Left lung (tissue), 1 donor: ENCODE measurements around the genes WNT6, CFAP65, NHEJ1 and ANKZF1.

DNA sequence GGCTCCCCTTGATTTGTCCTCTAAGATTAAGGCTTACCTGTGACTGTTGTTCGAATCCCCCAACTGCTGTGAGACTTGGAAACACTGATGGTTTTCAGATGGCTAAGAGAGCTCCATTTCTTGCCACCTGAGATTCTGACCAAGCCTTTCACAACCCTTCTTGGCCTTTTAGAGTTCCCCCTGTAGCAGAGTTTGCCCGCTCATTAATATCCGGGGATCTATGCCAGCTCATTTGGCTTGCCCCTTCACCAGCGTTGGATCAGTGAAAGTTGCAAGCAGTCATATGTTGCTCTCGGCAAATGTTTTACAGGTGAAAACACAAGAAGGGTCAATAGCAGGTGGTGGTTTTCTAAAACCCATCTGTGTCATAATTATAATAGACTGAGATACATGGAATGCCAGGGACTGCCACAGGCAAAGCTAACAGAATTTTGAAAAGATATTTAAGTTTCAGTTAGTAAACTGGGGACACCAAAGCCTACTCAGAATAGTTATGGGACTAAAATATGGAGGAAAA is 24.0 kb upstream of the CYP27A1 start:
- PRO-cap = no peak

DNA sequence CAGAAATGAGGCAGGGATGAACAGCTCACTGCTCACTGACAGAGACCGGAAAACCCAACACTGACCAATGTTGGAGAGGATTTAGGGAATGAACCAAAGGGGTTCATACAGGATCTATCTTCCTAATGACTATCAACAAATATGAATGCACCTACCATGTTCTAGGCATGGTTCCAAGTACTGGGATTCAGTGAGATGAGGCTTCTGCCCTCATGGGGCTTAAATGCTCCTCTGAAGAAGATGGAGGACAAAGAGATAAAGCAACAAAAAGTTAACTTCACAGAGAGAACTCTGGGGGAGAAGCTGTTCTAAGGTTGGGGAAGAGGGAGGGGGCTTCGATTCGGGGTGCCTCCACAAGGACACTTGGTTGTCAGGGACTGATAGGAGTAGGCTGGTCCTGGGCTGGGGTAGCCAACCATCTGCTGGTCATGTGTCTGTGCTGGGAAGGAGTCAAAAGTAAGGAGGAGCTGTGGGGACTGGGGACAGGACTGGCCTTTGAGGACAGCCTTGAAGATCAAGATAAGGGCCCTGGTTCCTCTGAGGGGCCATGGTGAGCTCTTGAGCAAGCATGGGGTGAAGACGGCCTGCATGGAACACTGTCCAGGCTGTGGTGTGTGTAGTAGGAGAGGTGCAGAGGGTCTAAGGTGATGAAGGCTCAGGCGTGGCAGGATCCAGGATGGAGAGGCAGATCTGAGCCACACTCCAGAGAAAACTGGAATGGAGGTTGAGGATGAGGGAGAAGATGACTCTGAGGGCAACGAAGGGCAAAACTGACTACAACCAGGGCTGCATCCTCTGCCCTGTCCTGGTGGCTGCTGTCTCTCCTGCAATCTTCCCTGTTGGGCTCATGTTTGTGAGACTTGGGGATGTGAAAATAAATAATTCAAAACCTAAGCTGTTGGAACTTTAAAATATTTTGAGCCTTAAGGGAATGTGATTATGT is 1.7 kb downstream of the CYP27A1 start:
- PRO-cap = no peak

GRCh38 chr2:218859294-218860009 is at the start of gene WNT6:
Gene WNT6, plus strand, starts transcription at chr2:218859805.
- PRO-cap = no peak

GRCh38 chr2:218886110-218886554 is 5.5 kb downstream of the WNT10A start:
- PRO-cap = no peak

DNA sequence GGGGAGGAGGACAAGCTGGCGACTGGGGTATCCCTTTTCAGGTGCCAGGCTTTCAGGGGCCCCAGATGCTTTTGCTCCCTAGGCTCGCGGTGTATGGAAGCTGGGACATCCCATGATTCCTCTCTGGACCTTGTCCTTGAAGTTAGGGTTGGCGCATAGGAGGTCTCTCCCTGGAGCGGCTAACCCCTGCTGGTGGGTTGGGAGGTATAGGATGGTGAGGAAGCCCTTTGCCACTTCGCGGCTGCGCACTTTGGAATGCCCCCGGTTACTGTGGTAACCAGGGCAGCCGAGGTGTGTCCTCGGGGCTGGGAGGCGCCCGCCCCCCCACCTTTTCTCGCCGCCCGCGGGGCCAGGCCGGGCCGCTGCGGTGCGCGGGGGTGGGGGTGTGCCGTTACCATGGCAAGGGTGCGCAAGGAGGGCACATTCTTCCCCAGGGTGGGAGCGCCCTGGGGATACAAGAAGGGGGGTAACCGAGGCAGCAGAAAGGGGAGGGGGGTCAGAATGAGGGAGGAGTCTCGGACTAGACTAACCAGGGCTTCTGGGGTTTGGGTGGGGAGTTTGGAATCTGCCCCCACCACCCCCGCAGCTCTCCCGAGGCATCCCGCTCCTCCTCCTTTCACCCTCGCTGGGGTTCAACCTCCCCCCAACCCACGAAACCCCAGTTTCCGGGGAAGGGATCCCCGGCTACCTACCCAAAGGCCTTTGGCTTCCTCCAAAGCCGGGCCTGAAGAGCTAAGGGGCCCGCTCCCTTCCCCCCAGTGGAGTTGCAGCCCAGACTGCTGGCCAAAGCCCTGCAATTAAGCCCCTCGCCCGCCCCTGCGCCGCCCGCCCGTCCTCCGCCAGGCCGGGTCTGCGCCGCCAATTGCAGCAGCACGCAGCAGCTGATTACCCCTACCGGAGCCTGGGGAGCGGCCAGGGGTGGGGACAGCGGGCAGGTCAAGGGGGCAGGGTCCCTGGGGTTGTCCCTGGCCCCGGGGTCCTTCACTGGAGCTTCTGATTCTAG is 16.5 kb downstream of the WNT10A start:
- PRO-cap = no peak

DNA sequence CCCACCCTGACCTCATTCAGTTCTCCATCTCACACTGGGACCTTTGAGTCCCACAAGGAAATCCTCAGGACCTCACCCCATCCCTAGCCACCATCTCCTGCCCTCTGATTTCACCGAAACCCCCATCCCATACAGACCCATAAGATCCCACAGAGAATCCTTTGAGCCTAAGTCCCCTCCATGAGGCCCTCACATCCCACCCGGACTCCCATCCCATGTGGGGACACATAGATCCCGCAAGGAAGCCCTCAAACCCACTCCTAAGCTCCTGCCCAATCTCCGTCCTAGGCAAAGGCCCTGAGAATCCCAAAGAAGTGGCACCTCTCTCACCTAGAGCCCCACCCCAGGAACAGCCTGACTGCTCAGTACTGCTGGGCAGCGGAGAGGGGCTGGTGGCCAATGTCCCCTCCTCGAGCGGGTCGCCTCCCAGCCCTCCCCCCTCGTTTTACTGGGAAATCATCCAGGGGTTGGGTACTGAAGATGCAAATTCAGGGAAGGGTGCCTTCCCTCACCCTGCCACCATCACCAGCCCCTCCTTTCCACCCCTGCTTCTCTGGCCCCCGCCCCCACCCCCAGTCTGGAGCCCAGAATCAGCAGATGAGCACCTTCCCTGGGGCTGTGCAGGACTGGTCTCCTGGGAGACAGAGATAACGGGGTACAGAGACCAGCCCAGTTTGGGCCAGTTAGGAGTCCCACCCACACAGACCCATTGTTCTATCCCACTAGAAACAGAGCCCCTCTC is 4.2 kb upstream of the CRYBA2 start:
- PRO-cap = no peak

DNA sequence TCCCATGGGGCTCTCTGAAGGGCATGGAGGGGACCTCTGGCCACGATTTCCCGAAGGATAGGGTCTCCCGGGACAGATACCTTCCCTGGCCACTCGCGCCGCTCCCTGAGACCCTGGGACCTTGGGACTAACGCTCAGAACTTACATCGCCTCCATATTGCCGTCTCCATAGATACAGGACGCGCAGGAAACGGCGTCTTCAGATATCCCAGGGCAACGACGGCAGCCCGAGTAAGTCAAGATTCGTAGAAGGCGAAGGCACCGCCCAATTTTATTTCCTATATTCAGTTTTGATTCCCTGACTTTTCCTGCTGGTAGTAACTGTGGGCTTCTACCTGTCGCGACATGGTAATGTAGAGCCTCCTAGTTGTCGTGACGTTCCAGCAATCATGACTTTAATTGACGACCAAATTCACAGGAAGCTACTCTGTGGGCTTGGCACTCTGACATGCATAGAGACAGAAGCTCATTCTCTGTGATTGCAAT is at the start of gene CFAP65:
Gene CFAP65 (minus strand): TSS at position 174 of the 486 bp plus-strand sequence.
- PRO-cap = no peak

- PRO-cap = no peak
These were observed 34.1 kb downstream of the NHEJ1 start for GRCh38 chr2:219126399-219126972.

DNA sequence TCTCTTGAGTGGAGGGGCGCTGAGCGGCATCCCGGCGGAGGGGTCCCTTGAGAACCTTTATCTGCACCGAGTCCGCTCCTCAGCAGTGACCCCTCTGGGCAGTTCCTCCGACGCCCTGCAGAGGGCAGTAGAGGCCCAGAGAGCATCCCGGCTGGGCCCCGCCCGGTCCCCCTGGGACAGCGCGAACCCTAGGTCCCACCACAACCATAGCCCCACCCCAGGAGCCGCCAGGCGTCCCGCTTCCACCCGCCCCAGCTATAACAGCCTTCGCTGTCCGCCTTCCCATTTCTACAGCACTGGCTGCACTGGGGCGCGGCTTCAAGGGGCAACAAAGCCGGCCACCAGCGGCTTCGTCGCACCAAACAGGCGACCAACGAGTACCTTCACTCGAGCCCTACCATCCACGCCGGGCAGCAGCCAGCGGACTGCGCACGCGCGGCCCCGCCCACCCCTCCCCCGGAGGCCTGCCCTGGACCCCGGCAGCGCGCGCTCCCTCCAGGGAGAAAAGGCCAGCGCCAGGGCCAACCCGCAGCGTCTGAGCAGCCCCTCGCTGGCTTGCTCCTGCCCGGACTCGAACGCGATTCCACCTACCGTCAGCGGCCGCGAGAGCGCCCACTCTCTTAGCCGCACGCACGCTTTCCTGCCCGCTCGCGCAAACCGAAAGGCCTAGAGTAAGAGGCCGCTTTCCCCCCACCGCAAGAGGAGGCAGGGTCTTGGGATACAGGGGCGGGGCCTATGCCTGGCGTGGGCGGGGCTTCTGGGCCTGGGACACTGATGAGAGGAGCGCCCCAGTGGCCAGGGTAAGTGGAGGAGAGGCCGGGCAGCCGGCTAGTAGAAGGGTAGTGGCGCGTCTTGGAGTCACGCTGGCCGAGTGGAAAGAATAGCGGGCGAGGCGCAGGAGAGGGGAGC is at the start of gene NHEJ1:
Gene NHEJ1 (minus strand): TSS at position 687 of the 909 bp plus-strand sequence.
- PRO-cap = bidirectional peak, plus-strand start at position 459 of the sequence, minus-strand start at position 427 of the sequence

DNA sequence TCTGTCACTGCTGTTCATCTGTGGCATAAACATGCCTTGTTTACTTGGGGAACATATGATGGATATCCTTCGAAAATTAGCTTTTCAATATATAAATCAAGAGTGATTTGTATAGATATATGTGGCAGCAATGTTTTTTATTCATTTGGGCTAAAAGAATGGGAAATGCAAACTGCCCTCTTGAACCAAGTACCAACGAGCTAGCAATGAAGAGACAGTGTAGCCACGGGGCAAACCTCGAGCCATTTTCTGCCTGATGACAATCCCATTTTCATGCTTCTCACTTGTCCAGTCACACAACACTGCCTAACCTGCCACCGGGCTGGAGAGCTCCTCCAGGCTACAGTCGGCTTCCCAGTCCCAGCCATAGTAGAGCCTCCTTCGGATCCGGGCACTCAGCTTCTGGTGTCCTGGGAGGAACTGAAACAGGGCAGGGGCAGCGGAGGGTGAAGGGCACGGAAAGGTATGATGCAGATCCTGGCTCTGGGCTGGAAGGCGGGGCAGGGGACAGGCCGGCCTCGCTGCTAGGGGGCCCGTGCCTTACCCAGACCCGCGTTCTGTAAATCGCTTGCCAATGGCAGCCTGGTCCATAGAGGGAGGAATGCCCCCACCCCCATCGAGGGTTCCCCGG is 698 bp downstream of the CNPPD1 start:
- PRO-cap = no peak

DNA sequence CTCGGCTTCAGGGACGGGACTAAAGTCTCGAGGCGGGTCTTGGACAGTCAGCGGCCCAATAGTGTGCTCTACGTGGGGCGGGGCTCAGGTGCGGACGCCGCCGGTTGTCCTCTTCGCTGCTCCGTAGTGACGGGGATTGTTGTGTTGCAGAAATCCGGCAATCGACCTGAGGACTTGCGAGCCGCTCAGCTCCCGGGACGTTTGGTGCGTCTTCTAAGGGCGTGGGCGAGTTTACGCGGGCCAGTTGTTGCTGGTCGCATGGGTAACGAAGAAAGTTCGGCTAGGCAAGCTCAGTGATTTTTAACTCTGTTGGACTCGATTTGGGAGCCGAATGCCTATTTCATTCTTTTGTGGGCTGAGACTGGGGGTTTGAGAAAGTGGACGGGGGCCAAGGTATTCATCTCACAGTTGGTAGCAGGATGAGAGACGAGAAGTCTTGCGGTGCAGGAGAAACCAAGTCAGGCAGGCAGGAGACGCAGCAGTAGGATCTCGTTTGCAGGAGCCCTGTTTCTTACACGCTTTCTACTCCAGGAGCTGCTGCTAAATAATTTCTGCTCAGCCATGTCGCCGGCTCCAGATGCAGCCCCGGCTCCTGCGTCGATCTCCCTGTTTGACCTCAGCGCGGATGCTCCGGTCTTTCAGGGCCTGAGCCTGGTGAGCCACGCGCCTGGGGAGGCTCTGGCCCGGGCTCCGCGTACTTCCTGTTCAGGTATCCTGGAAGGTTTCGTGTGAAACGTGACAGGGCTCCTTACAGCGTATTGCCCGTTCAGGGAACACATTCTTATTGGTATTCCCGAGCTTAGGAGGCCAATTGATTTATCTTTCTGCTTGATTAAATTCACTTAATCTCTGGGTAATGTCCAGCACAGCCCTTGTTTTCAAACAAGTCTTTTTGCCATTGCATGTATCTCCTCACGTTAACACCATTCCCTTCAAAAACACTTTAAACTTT is at the start of gene ANKZF1:
Gene ANKZF1 (plus strand): TSS at position 110 of the 952 bp plus-strand sequence.
- PRO-cap = bidirectional peak, plus-strand start at position 160 of the sequence, minus-strand start outside the sequence; bidirectional peak, plus-strand start at position 712 of the sequence, minus-strand start at position 612 of the sequence

DNA sequence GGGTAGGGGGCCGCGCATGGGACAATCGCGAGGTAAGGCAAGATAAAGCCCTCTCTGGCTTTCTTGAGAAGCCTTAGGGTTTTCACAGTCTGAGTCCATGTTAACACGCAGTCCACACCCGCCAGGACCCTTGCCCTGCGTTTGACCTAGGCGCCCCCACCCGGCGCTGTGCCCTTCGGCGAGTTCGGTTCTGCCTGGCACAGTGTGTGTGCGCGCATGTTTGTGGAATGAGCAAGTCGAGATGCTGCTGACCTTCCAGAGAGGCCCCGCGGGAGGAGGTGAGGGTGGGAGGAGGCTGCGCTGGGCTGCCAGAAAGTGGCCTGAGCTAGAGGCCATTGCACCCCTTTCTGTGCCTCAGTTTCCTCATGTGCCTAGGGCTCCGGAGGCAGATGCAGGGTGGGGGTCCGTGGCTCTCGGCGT is 6.7 kb downstream of the SPEG start:
- PRO-cap = no peak

DNA sequence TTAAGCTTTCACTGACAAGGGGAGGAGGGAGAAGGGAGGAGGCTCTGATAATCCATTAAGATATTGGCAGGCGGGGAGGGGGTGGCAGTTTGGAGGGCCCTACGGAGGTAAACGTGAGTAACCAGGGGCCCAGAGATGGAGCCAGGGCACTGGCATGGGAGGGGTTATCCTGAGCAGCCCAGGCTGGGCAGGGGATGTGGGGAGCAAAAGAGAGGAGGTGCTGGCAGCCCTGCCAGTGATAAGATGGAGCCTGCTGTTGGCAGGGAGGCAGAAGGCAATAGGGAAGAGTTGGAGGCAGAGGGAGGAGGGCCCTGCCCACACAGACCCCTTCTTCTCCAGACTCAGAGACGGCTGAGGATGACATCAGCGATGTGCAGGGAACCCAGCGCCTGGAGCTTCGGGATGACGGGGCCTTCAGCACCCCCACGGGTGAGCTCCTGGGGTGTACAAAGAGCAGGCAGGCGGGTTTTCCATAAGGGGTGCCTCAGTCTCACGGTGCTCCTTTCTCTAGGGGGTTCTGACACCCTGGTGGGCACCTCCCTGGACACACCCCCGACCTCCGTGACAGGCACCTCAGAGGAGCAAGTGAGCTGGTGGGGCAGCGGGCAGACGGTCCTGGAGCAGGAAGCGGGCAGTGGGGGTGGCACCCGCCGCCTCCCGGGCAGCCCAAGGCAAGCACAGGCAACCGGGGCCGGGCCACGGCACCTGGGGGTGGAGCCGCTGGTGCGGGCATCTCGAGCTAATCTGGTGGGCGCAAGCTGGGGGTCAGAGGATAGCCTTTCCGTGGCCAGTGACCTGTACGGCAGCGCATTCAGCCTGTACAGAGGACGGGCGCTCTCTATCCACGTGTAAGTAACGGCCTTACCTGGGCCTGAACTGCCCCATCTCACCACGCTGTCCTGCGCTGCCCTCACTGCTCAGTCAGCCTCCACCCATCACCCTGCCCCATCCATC is 9.9 kb downstream of the SPEG start:
- PRO-cap = no peak

- PRO-cap = no peak
These were observed 18.9 kb downstream of the SPEG start for GRCh38 chr2:219453386-219454187.

DNA sequence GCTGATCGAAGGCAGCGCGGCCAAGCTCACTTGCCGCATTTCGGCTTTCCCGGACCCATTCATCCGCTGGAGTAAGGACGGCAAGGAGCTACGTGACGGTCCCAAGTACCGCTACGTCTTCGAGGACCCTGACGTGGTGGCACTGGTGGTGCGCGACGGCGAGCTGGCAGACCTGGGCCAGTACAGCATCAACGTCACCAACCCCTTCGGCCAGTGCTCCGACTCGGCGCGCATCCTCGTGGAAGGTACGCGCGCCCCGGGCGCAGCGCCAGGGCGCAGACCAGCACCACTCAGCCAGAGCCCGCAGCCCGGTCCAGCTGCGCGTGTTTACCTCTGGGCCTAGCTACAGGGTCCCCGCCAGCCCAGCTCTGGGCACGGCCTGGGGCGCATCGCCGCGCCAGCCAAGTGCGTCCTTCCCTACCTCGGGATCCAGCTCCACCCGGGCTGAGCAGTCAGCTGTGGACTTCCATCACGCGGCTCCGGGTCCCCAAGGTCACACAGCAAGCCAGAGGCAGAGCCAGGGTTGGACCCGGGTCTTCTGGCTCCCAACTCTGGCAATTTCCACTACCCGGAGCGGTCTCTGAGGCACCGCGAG is 1.0 kb downstream of the SPEGNB start:
- PRO-cap = no peak

- PRO-cap = no peak
These were observed 5.7 kb downstream of the ASIC4 start for GRCh38 chr2:219520013-219520395.

DNA sequence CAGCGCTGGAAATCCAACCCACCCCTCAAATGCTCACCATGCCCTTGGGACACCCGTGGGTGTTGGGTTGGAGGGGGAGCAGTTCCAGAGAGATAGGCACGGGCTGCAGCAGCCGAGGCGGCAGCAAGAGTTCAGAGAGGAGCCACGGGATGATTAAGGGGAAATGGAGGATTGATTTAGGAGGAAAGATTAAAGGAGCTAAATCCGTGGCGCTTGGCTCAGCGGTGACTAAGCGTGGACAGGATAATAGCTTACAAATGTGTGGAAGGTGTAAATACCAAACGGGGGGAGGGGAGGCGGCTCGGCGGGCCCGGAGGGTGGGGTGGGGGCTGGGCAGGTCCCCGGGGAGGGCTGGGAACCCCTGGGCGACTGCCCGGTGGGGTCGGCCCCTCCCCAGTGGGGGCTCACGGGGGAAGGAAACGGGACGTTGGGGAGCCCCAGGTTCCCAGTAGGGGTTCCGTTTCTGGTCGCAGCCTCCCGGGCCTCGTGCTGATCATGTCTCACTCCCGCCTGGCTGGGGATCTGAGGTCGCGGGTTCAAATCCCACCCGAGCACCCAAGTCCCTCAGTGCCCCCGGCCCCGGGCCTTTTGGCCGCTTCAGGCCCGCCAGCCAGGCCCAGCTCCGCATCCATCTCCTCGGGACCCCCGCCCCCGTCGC is 7.9 kb downstream of the ASIC4 start:
- PRO-cap = unidirectional peak, minus-strand start at position 112 of the sequence

DNA sequence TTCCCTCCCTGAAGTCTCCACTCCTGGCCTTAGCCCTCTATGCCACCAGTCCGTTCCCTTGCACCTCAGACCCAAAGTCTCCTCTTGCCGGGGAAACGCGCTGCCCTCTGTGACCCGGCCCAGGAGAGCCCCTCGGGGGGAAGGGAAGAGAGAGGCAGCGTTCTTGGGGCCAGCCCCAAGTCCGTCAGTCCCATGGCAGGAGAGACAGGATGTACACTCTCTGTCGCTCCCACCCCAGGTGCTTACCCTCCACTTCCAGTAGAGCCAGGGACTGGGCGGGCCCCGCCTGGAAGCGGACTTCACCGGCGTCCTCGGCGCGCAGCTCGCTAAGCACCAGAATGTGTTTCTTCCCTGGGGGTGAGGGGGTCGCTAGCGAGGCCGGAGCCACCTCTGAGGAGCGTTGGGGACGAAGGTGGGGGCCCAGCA is 8.1 kb downstream of the TMEM198 start:
- PRO-cap = no peak

- PRO-cap = bidirectional peak, plus-strand start at chr2:219685327, minus-strand start at chr2:219685237; unidirectional peak, minus-strand start at chr2:219685608
These were observed 57.5 kb downstream of the SLC4A3 start for GRCh38 chr2:219684641-219685719.

DNA sequence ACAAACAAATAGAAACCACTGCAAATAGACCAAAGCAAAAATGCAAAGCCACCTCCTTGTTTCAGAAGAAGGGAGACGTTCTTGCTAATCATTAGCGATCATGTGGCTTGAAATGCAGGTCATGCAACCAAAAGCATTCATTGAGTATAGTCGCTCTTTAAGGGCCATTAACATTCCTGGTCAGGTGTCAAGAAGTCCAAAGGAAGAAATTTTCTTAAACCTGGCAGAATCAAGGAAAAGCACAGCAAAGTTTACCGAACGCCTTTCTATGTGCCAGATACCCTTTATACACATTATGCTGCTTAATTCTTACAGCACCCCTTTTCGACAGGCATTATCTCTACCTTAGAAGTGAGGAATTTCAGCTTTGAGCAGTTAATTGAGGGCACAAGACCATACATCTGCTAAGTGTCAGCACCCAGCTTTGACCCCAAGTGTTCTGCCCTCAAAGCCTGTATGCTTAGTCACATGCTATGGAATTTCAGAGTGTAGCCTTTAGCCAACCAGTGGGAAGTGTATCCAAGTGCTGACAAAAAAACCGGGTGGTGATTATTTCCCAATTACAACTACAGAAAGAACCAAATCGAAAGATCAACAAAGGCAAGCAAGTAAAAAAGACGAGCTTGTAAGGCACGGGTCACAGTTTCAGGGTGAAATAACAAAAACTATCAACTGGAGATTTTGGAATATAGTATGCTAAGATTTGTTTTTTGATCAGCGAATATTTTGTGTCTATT is 70.7 kb downstream of the EPHA4 start:
- PRO-cap = unidirectional peak, plus-strand start at position 217 of the sequence; bidirectional peak, plus-strand start at position 619 of the sequence, minus-strand start at position 436 of the sequence